Tibial artery (tissue), 1 donor: ENCODE results near the gene CENPF.

DNA sequence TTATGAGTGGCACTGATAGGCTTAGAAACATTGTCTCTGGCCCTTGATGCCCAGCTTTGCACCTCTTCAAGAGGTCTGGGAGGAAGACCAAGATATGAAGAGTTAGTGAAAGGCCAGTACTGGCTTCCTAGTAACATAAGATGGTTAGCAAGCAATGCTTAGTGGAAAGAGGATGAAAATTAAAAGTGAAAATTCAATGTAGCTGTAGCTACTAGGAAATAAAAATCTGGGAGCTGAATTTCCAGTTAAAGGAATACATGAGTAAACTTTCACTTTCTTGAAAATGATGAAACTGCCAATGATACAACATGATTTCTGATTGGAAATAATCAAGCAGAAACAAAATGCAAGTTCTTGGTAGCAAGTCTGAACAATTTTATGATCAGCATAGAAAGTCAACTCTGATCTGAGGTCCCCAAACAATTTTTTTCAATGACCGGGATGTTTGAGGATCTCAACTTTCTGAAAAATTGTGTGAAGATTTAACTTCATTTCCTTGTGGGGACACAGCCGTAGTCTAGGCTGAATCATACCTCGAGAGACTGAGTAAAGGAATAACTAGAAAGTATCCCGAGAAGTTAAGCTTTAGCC is 3.1 kb downstream of the ATF3 start:
- PRO-cap = no peak

DNA sequence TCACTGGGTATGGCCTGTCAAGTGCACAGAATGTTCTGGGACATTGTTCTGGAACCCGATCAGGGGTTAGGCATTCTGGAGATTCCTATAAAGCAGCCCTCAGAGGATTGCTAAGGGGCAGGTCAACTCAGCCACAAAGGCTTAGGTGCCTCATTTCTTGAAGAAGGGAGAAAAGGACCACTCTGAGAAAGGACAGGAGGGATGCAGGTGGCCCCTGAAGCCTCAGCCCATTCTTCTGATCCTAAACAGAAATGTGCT is 14.7 kb downstream of the GARIN4 start:
- PRO-cap = no peak

GRCh38 chr1:212857633-212857962 is 477 bp upstream of the FLVCR1 start:
- PRO-cap = no peak

DNA sequence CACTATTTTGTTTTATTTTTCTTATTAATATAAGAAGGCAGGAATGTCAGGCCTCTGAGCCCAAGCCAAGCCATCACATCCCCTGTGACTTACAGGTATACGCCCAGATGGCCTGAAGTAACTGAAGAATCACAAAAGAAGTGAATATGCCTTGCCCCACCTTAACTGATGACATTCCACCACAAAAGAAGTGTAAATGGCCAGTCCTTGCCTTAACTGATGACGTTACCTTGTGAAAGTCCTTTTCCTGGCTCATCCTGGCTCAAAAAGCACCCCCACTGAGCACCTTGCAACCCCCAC is 36.2 kb upstream of the VASH2 start:
- PRO-cap = no peak

DNA sequence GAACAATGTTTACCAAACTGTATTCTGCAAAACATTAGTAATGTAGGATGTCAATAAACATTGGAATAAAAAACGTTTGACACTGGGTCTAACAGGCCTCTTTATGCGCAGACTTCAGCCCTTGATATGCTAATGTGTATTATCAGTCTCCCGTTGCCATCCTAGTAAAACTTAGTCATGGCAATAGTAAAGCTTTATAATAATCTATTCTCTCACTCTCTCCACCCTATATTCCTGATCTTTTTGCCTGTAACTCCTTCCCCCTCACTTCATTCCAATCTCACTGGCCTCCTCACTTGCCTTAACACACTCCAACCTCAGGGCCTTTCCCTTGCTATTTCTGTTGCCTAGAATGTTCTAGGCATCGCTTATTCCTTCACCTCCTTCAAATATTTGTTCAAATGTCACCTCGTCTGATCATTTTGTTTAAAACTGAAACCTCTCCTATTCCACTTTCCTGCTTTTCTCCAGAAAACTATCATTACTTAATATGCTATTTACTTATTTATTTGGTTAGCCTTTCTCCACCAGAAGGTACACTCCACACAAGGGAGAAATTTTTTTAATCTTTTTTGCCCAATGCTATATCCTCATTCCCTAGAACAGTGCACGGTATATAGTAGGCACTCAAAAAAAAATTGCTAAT is 10.0 kb downstream of the ANGEL2 start:
- PRO-cap = no peak

DNA sequence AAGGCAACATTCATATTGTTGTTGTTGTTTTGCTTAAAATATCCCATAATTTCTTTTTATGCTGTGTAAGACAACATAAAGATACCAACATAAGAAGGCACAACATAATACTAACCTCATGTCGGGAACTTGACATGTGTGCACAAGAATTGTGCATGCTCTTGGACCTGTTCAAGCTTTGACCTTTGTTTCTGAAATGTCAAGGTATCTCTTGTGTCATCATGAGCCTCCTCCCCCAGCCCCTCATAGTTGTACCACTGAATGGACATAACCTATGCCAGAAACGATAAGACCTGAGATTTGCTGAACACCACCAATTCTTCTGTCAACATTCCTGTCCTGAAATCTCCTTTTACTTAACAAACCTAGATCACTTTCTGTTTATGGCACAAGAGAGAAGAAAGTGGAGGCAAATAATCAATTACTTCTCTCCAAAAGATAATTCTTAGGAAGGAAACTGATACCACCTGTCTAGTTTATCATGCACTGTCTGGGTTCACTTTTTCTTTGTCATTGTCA is 29.4 kb upstream of the PROX1 start:
- PRO-cap = no peak

GRCh38 chr1:213982372-213983666 is 5.0 kb upstream of the PROX1 start:
- PRO-cap = no peak

- PRO-cap = no peak
Measured at GRCh38 chr1:213987026-213987437, 741 bp upstream of the PROX1 start.

- PRO-cap = bidirectional peak, plus-strand start at chr1:213987947, minus-strand start at chr1:213987872
Measured at GRCh38 chr1:213987438-213987912, 298 bp upstream of the PROX1 start.

GRCh38 chr1:214329814-214330810 is 49.2 kb downstream of the SMYD2 start:
- PRO-cap = no peak

- PRO-cap = no peak
Measured at GRCh38 chr1:214602740-214603872, at the start of gene CENPF. TSS of gene CENPF (plus strand) at chr1:214603195.

GRCh38 chr1:214641666-214642313 is 38.8 kb downstream of the CENPF start:
- PRO-cap = no peak

DNA sequence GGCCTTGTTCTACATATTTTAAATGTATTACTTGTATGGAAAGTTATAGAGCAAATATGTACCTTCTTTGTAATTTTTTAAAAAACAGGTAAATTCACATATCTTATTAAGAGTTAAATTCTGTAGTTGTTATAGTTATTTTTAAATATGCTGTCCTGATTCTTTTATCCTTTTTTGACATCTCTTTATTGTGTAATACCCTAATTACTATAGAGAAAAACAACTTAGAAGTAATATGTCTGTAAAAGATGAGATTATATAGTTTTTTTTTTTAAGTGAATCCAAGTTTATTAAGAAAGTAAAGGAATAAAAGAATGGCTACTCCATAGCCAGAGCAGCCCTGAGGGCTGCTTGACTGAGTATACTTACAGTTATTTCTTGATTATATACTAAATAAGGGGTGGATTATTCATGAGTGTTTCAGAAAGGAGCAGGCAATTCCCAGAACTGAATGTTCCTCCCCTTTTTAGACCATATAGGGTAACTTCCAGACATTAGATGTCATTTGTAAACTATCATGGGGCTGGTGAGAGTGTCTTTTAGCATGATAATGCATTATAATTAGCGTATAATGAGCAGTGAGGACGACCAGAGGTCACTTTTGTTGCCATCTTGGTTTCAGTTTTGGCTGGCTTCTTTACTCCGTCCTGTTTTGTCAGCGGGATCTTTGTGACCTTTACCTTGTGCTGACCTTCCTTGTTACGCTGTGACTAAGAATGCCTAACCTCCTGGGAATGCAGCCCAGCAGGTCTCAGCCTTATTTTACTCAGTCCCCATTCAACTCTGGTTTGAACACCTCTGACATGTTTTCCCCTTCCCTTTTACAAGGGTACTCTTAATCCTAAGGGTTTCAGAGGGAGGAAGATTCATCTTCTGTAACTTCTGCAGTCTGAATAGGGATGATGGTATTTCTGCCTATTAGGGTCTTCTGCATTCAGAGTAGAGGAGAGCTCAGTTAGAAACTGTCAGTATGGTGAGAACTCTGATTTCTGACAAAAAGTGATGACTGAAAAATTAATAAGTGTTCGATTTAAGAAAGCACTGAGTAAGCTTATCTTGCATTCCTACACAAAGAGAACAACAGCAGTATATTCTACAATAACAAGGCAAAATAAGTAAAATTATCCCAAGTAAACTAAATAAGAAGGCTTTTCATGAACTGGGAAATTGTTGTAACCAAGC is 16.1 kb downstream of the KCTD3 start:
- PRO-cap = no peak

GRCh38 chr1:215645081-215645624 is 78.0 kb downstream of the KCTD3 start:
- PRO-cap = no peak

GRCh38 chr1:216531254-216531793 is 108.1 kb upstream of the USH2A start:
- PRO-cap = no peak

DNA sequence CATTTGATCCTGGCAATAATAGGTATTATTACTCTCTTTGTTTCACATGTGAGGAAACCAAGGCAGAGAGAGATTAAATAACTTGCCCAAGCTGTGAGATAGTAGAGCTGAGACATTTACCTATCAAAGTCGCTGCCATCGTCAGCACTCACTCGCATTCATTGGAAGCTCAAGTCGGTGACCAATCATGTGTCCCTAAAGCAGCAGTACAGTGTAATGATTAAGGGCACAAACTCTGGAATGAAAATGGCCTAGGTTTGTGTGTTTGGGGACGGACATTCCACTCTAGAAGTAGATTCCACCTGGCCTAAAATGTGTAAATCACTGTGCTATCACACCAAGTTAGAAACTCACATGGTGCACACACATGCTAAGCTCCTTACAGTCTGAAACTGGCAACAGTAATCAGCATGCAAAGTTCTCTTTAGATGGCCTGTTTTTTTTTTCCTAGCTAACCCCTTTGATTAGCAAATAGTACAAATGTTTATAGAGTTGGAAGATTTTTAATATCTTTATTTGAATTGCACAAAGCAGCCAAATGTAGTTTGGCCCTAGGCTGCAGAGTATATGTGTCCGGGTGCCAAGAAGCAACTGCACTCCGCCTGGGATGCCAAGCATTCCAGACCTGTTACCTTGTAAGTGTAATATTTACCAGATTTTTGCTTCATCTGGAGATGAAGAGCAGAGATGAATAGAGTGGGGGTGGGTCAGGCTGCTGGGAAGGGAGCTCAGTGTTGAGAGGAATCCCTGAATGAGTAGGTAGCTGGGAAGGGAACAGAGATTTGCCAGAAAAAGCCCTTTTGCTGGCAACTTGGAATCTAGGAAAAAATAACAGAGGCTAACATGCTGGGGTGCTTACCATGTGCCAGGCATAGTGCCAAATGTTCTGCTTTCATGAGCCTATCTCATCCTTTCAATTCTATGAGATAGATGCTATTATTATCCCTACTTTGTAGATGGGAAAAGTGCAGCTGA is 35.2 kb downstream of the TGFB2 start:
- PRO-cap = no peak

DNA sequence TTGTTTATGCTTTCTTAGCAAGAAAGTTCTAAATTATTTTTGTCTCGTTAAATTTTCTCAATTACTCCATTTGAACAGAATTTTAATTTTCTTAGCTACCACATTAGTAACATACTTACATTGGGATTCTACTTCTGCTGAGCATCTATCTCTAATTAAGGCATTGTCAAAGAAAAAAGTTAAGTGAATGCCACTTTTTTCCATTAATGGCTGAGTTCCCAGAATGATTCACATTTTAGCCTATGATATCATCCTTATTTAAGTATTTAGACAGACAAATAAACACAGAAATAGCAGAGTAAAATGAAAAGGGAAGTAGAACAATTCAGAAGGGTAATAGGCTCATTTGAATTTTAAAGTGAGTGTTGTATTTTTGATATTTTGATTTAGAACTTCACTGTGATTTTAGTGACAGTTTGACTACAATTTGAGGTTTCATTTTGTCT is 15.3 kb downstream of the LYPLAL1 start:
- PRO-cap = no peak

DNA sequence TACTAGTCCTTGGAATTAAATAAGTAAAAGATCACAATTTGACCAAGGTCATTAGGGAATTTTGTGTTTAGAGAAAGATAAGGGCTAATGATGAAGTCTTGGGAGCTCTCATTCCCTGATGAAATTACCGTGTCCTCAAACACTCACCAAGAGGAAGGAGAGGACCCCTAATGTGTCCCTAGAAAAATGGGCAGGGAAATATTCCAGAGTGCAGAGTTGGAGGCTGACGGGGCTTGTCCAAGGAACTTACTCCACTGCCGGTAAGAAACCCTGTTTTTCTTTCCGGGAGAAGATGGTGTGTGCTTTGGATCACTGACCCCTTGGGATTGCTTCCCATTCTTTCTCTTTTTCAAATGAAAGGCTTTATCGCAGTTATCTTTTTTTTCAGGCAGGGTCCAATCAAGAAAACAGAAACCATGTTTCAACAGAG is 145.0 kb downstream of the LYPLAL1 start:
- PRO-cap = no peak

DNA sequence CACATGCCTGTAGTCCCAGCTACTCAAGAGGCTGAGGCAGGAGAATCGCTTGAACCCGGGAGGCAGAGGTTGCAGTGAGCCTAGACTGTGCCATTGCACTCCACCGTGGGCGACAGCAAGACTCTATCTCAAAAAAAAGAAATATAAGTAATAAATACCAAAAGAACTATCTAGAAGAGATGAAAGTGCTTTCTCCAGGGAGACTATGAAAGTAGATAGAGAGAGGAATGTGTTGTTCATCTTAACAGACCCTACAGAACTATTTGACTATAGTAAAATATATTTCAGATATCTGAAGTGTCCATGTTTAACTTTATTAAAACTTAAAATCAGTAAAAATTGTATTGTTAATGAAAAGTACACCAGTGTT is 29.2 kb downstream of the EPRS1 start:
- PRO-cap = no peak

DNA sequence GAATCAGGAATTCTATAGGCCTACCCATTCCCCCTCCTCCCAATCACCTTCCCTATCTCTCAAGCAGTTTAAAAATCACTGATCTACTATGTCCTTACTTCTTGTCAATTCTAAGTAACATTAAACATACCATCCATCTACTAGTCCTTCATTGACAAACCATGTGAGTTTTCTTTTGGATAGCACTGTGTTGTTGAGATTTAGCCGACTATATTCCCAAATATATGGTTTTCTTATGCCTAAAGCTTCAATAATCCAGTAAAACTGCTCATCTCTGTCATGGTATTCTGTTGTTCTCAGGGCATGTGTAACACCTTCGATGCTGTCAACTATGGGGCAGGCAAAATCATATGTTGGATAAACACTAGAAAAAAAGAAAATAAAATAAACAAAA is 26.4 kb downstream of the EPRS1 start:
- PRO-cap = no peak